Suprapubic skin (tissue), 4 donors: ENCODE measurements around the genes ATP6V0E2 and RARRES2.

DNA sequence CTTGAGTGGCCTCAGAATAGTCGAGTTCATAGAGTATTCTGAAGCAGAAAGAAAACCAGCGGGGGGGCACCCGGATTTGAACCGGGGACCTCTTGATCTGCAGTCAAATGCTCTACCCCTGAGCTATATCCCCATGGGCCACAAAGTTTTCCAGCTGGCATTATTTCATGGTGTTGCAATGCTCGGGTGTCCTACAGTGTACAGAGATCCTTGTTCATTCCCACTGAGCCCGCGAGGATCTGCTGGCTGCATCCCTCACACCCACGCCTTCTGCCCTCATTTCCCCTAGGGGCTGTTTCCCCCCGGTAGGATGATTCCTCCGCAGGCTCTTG lies 23.7 kb upstream of the KRBA1 start:
- PRO-cap: unidirectional peak, minus-strand start at position 140 of the sequence
- RAMPAGE, long total RNA, 4 experiments: no peak in any of the 4 experiments

DNA sequence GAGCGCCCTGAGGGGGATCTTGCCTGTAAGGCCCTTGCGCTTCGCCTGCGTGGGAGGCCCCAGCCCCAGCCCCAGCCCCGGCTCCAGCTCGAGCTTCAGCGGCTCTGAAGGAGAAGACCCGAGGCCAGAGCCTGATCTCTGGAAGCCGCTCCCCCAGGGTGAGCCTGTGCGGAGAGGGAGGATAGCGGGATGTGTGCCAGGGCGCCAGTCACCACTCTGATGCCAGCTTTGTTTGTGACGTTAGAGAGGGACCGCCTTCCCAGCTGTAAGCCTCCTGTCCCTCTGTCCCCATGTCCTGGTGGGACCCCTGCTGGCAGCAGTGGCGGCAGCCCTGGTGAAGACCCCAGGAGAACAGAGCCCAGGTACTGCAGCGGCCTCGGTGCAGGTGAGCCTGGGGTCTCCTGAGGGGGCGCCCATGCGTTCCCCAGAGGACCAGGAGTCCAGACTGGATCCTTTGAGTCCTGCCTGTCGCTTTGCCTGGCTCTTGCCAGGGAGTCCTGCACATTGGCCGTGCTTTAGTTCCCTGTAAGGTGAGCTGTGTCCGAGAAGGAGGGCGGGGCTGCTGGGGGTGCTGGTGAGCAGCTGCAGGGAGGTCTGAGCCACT lies 15.5 kb downstream of the KRBA1 start:
- PRO-cap: no peak
- RAMPAGE, long total RNA, 4 experiments: no peak in any of the 4 experiments

GRCh38 chr7:149772580-149772858 lies 869 bp downstream of the ZNF467 start:
- PRO-cap: no peak
- RAMPAGE, long total RNA, 4 experiments: no peak in any of the 4 experiments

GRCh38 chr7:149854709-149855262 lies 16.6 kb downstream of the ZNF862 start:
- PRO-cap: no peak
- RAMPAGE, long total RNA, 4 experiments: no peak in any of the 4 experiments

DNA sequence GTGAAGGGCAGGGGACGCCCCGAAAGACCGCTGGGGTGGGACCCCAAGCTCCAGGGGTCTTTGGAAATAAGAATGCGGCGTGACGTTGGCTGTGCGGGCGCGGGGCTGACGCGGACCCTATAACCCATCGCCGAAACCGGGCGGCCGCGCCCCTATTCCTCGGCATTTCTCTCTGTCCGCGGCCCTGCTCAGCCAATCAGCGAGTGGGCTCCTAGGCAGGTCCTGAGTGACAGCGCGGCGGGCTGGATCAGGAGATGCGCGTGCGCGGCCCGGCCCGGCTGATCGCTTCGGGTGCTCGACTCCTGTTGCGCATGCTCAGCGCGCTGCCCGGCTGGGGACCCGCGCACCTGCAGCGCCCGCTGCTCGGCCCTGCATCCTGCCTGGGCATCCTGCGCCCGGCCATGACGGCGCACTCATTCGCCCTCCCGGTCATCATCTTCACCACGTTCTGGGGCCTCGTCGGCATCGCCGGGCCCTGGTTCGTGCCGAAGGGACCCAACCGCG lies at the start of gene ATP6V0E2:
ATP6V0E2 (plus strand) TSS at position 305 of the 504 bp plus-strand sequence.
- PRO-cap: bidirectional peak, plus-strand start at position 318 of the sequence, minus-strand start at position 138 of the sequence
- RAMPAGE, long total RNA, 4 experiments: start-site peak on the plus strand in 3 of 4 experiments, centred at positions 309 to 351 of the sequence, 39 to 168 reads per replicate

- PRO-cap: no peak
- RAMPAGE, long total RNA, 4 experiments: no peak in any of the 4 experiments
Measured at GRCh38 chr7:149880427-149881448, 7.0 kb downstream of the ATP6V0E2 start.

GRCh38 chr7:149882684-149883239 lies 9.0 kb downstream of the ATP6V0E2 start:
- PRO-cap: no peak
- RAMPAGE, long total RNA, 4 experiments: no peak in any of the 4 experiments

DNA sequence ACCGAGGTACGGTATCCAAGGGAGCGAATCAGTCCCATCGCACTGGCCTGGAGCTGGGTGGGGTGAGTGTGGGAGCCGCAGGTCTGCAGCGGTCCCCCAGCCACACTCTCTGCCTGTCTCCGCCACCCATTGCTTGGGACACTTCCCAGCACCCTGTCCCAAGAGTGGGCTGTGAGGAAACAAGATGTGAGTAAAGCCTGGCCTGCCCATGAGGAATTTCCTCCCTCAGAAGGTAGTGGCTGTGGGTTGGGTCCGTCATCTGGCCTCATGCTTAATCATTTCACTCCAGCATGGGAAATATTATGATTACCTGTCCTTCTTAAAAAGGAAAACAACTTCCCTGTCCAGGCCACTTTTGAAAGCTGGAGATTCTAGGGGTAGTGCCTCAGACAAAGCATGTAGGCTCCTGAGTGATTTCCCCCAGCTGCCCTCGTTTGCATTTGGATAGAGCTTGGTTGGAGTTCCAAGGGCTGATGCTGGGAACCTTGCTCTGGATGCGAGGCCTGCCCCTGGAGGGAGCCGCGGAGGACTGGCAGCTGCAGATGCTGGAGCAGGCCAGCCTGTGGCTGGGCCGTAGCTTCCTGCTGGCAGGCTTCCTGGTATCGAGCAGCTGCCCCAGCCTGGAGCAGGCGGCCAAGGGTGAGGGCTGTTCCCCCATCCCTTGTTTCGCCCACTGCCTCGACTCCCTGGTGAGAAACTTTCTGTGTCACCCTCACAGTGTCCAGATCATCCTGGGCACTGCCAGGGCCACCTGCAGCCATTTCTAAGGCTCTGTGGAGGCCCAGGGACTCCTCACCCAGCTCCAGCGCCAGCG lies 6.3 kb upstream of the ACTR3C start:
- PRO-cap: no peak
- RAMPAGE, long total RNA, 4 experiments: no peak in any of the 4 experiments

DNA sequence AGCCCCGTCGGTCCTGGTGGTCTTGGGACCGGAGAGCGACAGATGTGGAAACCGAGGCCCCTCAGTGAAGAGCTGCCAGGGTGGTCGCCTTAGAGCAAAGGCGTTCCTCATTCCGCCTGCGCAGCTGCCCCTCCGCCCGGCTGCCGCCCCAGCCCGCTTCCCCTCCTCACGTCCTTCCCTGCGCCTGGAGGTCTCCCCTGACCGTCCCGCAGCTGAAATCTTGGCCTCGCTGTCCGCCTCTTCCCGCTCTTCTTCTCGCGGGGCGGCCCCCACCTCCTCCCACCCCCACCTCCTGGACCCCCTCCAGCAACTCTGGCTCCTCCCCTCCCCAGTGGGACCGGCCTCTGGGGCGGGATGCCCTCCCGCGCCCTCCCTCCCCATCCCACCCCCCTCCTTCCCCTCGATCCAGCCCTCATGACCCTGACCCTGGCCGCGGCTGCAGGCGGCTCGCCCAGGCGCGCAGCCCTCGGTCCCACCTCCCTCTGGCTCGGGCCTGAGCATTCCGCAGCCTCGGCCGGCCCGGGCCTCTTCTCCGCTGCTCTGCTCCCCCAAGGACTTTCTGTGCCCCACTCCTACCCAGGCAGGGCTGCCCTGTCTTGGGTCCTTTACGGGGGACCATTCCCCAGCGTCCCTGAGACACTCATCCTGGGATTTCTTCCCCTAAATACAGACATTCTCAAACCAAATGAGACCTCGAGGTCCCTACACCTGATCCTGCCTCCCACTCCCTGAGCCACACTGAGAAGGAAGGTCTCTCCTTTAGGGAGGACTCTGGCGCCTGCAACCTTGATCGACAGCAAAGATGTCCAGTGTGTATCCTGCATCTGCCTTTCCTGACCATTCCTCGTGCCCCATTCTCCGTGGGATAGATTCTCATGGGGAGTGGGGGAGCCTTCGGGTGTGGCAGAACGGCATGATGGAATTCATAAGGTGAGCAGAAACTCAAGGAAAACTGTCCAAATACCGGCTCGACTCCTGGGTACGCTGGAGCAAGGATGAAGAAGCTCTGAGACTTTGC lies at the start of gene RARRES2:
RARRES2 (minus strand) TSS at position 222 of the 1,018 bp plus-strand sequence.
- PRO-cap: bidirectional peak, plus-strand start at position 475 of the sequence, minus-strand start at position 214 of the sequence
- RAMPAGE, long total RNA, 4 experiments: start-site peak on the minus strand in 4 of 4 experiments, centred at positions 206 to 241 of the sequence, 15 to 45 reads per replicate

DNA sequence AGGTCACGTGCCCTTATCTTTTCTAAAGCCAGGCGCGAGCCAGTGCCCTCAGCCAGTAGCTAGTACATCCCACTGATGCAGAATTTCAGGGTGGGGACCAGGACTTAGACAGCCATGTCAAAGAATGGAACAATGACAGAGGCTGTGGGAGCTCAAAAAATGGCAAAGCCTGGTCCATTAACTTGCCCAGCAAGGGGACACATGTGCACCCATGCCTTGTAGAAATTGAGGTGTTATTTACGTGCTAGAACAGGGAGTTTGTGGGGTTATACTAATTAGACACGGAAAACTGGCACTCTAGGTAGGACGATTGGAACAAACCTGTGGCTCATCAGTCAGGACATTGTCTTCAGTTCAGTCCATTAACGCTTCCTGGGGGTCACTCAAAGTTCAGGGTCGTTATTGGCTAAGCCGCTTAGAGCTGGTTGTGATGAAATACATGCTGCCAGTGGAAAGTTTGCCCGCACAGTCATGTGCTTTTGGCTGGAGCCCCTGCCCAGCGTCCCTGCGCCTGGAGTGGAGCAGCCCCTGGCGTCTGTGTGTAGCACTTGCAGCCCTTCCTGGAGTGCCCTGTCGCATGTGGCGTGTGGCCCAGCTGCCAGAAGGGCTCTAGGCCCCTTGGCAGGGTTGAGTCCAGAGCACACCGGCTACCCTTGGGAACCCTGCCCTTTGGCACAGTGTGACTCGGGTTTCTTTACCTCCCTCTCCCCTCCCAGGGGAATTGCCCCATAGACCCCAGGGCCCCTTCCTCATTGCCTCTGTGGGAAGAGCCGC lies 9.6 kb downstream of the ZNF775 start:
- PRO-cap: no peak
- RAMPAGE, long total RNA, 4 experiments: no peak in any of the 4 experiments

DNA sequence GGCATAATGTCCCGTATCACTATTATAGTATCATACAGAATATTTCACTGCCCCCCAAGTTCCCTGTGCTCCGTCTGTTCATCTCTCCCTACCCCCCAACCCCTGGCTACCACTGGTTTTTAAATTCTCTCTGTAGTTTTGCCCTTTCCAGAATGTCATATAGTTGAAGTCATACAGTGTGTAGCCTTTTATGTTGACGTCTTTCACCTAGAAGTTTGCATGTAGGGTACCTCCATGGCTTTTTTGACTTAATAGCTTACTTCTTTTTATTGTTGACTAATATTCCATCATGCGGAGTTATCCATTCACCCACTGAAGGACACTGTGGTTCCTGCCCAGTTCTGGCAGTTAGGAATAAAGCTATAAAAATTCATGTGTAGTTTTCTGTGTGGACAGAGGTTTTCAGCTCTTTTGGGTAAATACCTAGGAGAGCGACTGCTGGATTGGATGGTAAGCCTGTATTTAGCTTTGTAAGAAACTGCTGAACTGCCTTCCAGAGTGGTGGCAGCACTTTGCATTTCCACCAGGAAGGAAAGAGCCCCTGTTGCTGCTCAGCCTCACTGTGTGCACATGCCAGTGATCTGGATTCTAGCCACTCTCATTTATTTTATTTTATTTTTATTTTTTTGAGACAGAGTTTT lies 12.3 kb upstream of the ENSG00000284691 start:
- PRO-cap: no peak
- RAMPAGE, long total RNA, 4 experiments: no peak in any of the 4 experiments

DNA sequence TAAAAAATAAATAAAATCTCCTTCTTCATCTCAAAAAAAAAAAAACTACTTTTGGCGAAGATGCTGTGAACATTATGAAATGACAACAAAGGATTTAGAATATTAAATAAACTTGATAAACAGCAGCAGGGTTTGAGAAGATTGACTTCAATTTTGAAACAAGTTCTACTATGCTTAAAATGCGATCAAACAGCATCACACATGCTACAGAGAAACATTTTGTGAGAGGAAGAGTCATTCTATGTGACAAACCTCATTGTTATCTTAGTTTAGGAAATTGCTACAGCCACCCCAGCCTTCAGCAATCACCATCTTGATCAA lies 7.2 kb upstream of the GIMAP7 start:
- PRO-cap: no peak
- RAMPAGE, long total RNA, 4 experiments: no peak in any of the 4 experiments

- PRO-cap: no peak
- RAMPAGE, long total RNA, 4 experiments: no peak in any of the 4 experiments
Measured at GRCh38 chr7:150570812-150571359, 3.7 kb downstream of the GIMAP4 start.

- PRO-cap: no peak
- RAMPAGE, long total RNA, 4 experiments: no peak in any of the 4 experiments
Measured at GRCh38 chr7:150665698-150666318, 19.7 kb upstream of the GIMAP2 start.

- PRO-cap: no peak
- RAMPAGE, long total RNA, 4 experiments: no peak in any of the 4 experiments
Measured at GRCh38 chr7:150753002-150753719, 15.9 kb downstream of the GIMAP5 start.

DNA sequence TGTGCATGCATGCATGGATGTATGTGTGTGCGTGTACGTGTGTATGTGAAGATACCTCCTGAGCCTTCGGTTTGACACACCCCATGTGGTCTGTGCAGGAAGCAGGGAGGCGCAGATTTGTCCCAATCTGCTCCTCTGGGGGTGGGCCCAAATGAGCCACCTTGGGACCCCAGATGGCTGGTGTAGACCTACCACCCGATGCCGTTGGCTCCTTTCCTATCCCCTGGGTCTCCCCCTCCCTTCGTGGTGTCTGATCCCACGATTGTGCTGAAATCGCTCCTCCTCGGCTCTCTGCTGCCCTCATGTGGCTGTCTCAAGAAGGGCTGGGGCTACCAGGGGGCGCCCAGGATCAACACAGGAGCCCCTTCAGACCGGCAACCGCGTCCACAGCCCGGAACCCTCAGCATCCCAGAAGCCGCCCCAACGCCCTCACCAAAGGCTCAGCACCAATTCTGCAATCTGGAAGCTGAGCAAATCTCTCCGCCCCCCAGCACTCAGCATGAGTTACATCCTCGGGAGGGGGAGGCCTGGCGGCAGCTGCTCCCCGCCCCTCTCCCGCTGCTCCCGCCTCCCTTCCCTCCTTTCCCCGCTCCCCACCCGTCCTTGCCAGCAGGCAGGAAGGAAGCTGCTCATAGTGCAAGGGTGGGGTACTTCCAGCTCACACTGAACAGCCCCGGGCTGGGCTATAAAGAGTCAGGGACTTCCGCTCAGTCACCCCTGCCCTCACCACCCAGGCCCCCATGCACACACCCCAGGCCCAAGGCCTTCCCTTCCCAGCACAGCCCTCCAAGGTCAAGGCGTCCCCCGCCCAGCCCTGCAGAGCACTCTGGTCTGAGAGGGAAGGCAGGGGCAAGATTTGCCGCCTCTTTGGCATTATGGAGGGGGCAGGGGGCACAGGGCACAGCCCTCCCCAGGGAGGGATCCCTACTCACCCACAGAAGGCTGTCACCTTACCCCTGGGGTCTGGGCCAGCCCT lies 2.2 kb upstream of the NOS3 start:
- PRO-cap: no peak
- RAMPAGE, long total RNA, 4 experiments: no peak in any of the 4 experiments

DNA sequence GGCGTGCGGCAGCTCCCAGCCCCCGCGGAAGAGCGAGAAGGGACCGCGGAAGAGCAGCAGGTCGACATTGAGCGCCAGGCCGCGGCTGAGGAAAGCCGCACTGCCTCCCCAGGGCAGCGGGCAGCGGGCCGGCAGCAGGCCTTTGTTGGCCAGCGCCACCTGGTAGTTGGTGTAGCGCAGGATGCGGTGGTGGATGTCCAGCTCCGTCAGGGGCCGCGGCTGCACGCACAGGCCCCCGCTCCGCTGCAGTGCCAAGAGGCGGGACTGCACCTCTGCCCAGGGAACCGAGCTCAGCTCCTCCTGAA lies 5.3 kb downstream of the ATG9B start:
- PRO-cap: no peak
- RAMPAGE, long total RNA, 4 experiments: no peak in any of the 4 experiments

DNA sequence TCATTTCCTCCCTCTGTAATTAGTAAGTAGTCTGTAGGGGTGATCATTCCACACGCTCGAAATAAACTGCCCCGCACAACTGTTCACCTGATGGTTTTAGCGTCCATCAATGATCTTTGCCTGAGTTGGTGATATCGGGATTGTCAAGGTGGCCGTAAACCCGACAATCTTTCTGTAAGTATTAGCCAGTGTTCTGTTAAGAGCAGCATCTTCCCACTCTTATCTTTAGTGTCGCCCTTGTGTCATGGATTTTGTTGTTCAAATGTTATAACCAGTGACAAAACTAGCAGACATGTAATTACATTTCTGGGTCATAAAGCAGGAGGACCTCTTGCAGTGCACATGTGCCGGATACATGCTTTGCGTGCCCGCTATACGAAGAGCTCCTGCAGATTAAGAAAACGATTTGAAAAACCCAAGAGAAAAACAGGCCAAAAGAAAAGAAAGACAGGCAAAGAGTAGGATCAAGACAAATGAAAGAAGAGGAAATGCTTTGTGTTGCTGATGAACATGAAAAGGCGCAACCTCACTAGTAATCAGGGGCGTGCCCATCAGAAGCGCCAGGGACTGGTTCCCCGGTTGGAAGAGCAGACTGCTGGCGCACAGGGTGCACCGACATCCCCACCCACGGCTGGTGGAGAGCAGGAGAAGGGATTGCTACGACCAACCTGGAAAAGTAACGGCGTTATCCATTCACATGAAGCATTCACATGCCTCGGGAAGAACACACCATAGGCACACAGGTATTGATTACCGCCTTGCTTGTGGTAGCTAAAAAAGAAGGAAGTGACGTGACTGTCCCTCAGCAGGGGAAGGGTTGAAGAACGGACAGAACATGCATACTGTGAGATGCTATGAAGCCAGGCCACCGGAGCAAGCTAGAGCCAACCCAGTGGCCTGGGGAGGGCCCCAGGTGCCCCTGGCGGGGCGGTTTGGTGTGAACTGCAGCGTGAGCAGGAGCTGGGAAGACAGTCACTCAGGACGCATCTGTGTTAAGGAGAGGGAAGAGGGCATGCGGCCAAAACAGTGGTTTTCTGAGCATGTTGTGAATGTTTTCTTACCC lies 18.1 kb downstream of the AGAP3 start:
- PRO-cap: no peak
- RAMPAGE, long total RNA, 4 experiments: no peak in any of the 4 experiments

DNA sequence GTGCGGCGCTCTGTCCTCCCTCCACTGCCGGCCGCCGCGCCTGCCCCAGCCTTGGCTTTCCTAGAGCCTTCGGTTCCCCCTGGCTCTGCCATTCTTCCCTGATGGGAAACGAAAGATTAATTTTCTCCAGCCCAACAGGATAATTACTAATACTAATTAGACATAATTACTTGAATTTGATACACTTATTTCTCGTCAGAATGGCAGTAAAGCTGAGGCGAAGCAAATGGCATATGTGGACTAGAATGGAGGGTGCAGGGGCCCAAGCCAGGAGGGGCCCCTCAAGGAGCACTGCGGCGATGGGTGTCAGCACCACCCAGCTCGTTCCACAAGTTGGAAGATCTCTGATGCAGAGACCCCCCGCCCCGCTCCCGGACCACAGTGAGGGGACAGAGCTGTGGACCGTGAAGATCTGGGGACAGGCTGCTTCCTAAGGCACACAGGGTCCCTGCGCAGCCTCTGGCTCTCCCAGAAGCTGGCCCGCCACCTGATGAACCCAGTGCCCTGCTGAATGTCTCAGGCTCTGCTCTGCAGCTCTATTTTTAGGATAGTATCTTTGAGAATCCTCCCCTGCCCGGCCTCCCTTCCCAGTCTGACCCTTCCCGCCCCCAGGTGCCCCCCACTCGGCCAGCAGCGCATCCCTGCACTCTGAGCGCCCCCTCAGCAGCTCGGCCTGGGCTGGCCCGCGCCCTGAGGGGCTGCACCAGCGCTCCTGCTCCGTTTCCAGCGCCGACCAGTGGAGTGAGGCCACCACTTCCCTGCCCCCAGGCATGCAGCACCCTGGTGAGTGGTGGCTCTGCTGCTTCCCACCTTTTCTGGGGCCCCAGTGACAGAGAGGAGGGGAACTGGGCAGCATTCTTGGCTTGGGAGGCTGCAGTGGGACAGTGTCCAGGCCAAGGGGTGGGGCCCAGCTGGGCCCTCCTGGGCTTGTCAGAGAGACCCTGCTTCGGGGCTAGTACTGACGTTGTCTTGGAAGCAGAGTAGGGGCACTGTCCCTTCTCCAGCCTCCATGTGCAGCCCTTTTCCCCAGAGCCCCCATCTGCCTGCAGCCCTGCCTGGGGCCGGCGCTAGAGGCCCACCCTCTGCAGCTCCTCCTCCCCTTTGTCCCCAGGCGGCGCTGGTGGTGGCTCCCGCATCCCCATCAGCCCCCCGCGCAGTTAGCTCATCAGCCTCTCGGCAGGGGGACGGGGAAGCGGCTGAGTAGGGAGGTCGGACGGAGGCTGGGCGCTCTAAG lies 29.5 kb downstream of the GBX1 start:
- PRO-cap: no peak
- RAMPAGE, long total RNA, 4 experiments: no peak in any of the 4 experiments

- PRO-cap: no peak
- RAMPAGE, long total RNA, 4 experiments: no peak in any of the 4 experiments
Measured at GRCh38 chr7:151235863-151237187, 4.0 kb downstream of the CHPF2 start.